Monocyte (primary cell): ENCODE measurements around a stretch of chr1.

GRCh38 chr1:40668817-40669030 lies 3.2 kb upstream of the RIMS3 start:
- PRO-cap, 2 experiments = no peak in any of the 2 experiments

DNA sequence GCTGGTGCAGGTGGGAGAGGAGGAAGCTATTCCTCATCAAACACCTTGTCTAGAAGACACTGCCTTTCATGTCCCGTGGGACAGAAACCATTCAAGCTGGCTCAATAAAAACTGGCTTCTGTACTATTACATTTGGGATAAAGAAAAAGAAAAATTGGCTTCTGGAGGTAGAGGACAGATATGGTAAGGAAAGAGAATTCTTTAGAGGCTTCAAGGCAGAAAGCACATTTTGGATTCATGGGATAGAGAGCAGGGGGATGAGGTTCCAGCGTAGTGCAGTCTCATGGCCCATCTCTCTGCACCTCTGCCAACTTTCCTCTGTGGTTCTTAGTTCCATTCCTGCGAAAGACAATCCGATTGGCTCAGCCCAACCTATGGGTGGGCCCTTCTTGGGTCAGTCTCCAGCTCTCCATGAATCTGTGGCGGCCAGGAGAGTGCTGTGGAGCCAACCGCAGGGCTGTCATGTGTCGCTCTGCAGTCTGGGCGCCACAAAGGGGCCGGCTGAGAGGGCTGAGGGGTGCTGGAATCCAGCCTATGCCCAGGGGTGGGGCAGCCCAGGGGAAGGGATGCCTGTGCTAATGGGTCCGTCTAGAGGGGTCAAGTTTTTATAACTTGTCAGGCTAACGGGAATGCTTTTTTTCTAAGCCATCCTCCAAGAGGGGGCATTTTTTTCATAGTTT lies 23.1 kb downstream of the KCNQ4 start:
- PRO-cap, 2 experiments = no peak in any of the 2 experiments

- PRO-cap, 2 experiments = no peak in any of the 2 experiments
These were observed 36.3 kb upstream of the CITED4 start for GRCh38 chr1:40898351-40898984.

GRCh38 chr1:41003381-41004258 lies 17.9 kb downstream of the SLFNL1 start:
- PRO-cap, 2 experiments = no peak in any of the 2 experiments

- PRO-cap, 2 experiments = no peak in any of the 2 experiments
These were observed 22.5 kb upstream of the SLFNL1 start for GRCh38 chr1:41043894-41044619.

DNA sequence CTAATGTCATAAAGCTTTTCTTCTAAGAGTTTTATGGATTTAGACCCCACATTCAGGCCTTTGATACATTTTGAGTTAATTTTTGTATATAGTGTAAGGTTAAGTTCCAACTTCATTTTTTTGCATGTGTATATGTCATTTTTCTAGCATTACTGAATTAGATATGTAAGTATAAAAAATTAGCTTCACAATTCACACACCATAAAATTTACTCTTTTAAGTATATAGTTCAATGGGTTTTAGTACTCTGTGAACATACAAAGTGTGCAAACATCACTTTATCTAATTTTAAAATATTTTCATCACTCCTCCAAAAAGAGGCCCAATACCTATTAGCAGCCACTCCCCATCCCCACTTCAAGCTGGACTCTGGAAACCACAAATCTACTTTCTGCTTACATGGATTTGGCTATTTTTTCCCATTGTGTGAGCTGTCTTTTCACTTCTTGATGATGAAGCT lies 109.0 kb upstream of the SLFNL1 start:
- PRO-cap, 2 experiments = no peak in any of the 2 experiments

- PRO-cap, 2 experiments = no peak in any of the 2 experiments
These were observed 92.6 kb downstream of the SCMH1 start for GRCh38 chr1:41149439-41149890.

GRCh38 chr1:41238376-41239282 lies 3.5 kb downstream of the SCMH1 start:
- PRO-cap, 2 experiments = no peak in any of the 2 experiments

- PRO-cap, 2 experiments = no peak in any of the 2 experiments
These were observed 102.3 kb downstream of the EDN2 start for GRCh38 chr1:41381948-41382747.

- PRO-cap, 2 experiments = no peak in any of the 2 experiments
These were observed 10.8 kb upstream of the EDN2 start for GRCh38 chr1:41495015-41495964.

DNA sequence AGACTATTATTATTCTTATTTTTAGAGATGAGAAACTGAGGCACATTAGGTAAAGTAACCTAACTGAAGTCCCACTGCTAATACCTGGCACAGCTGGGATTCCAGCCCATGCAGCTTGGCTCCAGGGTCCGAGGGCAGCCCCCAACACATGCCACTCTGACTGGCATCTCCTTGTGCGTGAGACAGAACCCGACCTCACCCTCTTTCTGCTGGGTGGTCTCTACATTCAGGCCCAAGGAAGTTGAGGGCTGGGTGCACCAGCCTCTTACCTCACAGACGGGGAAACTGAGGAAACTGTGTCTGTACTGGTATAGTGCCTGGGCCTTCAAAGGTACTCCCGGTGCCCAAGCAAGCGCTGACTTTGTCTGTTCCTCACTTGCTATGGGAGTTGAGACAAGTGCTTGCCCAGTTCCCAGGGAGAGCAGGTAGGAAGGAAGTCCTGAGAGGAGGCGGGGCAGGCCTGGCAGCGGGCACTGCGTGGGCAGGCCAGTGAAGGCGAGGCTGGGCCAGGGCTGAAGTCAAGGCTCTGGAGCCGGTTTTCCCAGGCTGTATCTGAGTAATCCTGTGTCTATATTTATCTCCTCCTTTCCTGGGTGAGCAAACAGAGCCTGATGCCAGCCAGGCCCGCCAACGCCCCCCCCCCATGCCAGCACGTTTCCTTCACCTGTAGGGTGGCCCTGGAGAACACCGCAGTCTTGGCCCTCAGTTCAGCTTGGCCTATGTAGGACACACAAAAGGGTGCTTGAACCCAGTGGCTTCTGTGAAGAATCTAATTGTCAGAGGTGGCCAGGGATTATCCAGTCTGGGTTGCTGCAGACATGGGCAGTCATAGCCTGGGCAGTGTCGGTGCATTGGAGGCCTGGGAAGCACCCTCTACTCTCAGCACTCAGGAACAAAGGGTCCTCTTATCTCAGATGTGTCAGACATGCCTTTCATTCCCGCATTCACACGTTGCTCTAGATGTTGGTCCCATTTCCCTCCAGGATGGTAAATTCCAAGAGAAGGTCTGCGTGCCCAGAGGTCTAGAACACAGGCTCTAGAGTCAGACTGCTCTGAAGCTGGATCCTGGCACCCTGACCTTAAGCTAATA lies 16.0 kb upstream of the EDN2 start:
- PRO-cap, 2 experiments = no peak in any of the 2 experiments

GRCh38 chr1:41665082-41665889 lies 180.8 kb upstream of the EDN2 start:
- PRO-cap, 2 experiments = no peak in any of the 2 experiments

- PRO-cap, 2 experiments = peak in 2 of 2 experiments; most common plus-strand start chr1:41728809 (in 1)
These were observed 190.1 kb downstream of the HIVEP3 start for GRCh38 chr1:41728307-41729345.

DNA sequence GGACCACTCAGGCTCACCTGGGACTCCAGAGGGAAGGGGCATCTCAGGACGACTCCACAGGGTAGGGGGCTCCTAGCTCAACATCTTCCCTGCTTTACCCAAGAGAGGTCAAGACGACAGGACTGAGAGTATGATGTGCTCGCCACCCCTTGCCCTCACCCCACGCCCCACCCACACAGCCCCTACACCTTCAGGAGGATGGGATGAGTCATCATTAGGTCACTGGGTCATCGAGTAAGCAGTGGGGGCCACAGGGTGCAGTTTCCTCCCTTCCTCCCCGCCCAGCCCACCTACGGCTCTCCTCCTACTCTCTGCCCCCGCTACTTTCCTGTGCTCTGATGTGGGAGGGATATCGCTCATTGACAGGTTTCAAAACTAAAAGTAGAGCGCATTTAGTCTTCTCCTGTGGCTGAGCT lies 112.0 kb downstream of the HIVEP3 start:
- PRO-cap, 2 experiments = no peak in any of the 2 experiments

DNA sequence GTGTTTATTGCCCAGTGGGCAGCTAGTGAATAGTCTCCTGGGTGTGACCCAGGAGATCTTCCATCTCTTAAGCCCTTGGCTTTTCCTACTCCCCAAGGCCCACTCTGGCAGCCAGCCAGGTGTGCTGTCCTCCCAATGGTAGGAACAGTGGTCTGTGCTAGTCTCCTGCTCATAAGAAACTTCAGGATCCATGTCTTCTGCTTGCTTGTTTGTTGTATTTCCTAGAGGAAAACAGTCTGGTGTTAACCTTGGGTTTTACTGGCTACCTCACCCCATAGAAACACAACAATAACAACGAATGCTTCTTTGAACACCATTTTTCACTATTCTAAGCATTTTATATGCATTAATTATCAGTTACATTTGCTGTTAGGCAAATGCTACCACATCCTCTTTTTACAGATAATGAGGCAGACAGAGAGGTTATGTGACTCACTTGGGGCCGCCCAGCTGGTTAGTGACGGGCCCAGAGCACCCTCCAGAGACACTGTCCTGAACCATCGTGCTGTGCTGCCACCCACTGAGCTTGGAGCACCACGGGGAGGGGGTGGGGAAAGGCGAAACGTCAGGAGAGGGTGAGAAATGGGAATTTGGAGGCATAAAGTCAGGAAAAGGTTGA lies 107.5 kb downstream of the HIVEP3 start:
- PRO-cap, 2 experiments = peak in 2 of 2 experiments; most common plus-strand start position 487 of the sequence (in 2)

- PRO-cap, 2 experiments = no peak in any of the 2 experiments
These were observed 50.5 kb downstream of the HIVEP3 start for GRCh38 chr1:41868167-41868764.

- PRO-cap, 2 experiments = no peak in any of the 2 experiments
These were observed 26.6 kb downstream of the HIVEP3 start for GRCh38 chr1:41892049-41892657.

GRCh38 chr1:41914465-41915307 lies 4.0 kb downstream of the HIVEP3 start:
- PRO-cap, 2 experiments = no peak in any of the 2 experiments

DNA sequence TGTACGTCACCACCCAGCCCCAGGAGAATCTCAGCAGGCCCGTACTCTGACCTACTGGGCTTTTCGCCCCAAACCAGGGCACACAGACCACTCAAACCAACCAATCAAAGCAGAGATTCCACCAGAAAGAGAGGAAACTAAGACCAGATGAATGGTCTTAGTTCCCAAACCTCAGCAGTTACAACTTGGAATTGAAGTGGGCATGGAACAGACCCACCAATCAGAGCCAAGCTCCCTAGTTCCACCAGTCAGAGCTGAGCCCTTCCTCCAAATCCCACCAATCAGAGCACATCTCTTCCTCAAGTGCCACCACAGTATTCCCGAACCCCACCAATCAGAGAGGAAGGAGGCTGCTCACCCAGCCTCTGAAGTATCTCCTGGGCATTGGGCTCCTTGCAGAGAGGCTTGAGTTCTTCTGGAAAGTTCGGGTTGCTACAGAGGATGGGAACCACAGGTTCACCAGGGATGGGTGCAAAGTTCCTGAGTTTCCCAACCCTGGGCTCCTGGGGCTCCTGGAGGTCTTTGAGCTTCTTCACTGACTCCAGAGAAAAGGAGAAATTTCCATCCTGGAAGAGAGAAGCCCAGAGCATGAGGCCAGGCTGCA lies 1.4 kb downstream of the GUCA2A start:
- PRO-cap, 2 experiments = no peak in any of the 2 experiments

DNA sequence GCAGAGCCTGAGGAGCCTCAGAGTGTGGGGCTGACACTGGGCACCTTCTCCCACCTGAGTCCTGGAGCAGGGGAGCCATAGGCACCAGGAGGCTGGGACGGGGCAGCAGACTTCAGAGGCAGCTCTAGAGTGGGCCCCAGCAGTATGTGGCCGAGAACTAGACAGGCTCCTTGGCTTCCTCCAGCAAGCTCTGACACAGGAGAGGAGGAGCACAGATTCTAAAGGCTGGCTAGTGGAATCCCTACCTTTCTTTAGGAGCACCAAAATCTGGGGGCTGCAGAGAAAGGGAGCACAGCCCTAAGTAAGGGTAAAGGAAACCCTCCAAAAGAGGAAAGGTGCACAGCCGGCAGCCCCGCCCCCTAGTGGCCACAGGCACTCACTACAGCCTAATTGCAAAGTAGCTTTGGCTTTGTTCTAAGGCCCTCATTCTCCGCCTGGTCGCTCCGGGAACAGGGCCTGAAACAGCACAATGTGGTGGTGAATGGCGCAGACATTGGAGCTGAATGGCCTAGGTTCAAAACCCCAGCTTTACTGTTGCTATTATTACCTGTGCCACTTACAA lies 8.7 kb upstream of the GUCA2A start:
- PRO-cap, 2 experiments = no peak in any of the 2 experiments